Measurements from ENCODE around the gene OR13C2.

DNA sequence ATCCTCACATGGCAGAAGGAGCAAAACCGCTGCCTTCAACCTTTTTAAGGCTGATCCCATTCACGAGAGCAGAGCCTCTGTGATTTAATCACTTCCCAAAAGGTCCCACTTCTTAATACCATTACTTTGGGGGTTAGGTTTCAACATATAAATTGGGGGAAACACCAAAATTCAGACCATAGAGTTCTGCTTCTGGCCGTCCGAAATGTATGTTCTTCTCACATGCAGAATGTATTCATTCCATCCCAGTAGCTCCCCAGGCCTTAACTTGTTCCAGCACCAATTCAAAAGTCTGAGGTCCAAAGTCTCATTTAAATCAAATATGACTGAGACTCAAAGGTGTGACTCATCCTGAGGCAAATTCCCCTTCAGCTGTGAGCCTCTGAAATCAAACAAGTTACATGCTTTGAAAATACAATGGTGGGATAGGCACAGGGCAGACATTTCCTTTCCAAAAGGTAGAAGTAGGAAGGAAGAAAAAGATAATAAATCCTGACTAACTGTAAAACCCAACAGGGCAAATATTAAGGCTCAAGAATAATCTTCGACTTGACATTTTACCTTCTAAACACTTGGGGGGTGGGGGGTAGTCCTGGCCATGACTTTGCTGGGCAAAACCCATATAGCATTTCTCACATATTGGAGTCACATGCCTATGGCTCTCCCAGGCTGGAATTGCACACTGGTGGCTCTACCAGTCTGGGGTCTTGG, 30.4 kb downstream of the BAAT start:
- RRBS = no CpG with 5 or more reads among the region's 5 CpGs
CAGE:
- cytosol, long polyA plus RNA = no peak
- long polyA plus RNA = no peak
- nucleus, long polyA plus RNA = no peak

- RRBS = no CpG with 5 or more reads among the region's 9 CpGs
CAGE:
- cytosol, long polyA plus RNA = no peak
- long polyA plus RNA = no peak
- nucleus, long polyA plus RNA = no peak
Observed at GRCh38 chr9:101440585-101441707, 5.4 kb upstream of the ALDOB start.

DNA sequence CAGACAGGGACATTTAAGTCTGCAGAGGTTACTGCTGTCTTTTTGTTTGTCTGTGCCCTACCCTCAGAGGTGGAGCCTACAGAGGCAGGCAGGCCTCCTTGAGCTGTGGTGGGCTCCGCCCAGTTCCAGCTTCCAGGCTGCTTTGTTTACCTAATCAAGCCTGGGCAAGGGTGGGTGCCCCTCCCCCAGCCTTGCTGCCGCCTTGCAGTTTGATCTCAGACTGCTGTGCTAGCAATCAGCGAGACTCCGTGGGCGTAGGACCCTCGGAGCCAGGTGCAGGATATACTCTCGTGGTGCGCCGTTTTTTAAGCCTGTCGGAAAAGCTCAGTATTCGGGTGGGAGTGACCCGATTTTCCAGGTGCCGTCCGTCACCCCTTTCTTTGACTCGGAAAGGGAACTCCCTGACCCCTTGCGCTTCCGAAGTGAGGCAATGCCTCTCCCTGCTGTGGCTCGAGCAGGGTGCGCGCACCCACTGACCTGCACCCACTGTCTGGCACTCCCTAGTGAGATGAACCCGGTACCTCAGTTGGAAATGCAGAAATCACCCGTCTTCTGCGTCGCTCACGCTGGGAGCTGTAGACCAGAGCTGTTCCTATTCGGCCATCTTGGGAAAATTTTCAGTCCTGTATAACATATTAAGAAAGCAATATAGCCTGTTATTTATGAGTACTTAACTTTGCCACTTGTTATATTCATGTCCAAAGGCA, 485.0 kb upstream of the GRIN3A start:
- RRBS = no CpG with 5 or more reads among the region's 26 CpGs
CAGE:
- cytosol, long polyA plus RNA = no peak
- long polyA plus RNA = no peak
- nucleus, long polyA plus RNA = no peak

GRCh38 chr9:104605370-104605787, at the start of gene OR13C2:
TSS of gene OR13C2 (minus strand) at chr9:104605627.
- RRBS = no CpG with 5 or more reads among the region's 1 CpG
CAGE:
- cytosol, long polyA plus RNA = no peak
- long polyA plus RNA = no peak
- nucleus, long polyA plus RNA = no peak

DNA sequence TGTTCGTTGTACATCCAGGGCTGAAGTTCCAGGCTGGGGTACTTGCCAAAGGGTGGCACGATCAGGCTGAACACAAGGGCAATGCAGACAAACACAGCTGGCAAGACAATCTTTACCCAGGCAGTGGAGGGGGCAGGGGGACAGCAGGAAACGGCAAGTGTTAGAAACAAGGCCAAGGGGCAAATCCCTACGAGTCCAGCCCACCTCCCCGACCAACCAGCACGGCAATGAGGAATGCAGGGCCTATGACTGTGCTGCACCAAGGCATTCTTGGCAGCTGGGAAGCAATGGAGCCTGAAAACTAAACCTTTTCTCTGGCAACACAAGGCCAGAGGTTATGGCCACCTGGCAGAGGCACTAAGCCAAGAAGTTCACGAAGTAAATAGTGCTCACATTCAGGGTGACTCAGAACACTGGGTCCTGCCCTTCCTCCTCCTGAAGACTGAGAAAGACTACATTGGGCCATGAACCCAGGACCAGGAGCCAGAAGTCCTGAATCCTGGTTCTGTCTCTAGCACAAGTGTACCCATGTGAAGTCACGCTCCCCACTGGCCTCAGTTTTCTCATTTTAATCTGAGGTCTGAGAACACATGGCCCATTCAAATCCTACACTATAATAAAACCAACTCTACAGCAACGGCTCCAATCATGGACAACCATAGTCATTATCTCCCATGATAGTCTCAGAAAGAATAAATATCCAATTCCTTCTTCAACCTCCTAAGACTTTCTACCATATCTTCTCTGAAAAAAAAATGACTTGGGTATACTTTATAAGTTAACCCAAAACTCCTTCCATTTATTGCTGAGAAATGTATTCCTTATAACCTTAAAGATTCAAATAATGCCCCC, 47.1 kb downstream of the NIPSNAP3B start:
- RRBS = no CpG with 5 or more reads among the region's 9 CpGs
CAGE:
- cytosol, long polyA plus RNA = no peak
- long polyA plus RNA = no peak
- nucleus, long polyA plus RNA = no peak

DNA sequence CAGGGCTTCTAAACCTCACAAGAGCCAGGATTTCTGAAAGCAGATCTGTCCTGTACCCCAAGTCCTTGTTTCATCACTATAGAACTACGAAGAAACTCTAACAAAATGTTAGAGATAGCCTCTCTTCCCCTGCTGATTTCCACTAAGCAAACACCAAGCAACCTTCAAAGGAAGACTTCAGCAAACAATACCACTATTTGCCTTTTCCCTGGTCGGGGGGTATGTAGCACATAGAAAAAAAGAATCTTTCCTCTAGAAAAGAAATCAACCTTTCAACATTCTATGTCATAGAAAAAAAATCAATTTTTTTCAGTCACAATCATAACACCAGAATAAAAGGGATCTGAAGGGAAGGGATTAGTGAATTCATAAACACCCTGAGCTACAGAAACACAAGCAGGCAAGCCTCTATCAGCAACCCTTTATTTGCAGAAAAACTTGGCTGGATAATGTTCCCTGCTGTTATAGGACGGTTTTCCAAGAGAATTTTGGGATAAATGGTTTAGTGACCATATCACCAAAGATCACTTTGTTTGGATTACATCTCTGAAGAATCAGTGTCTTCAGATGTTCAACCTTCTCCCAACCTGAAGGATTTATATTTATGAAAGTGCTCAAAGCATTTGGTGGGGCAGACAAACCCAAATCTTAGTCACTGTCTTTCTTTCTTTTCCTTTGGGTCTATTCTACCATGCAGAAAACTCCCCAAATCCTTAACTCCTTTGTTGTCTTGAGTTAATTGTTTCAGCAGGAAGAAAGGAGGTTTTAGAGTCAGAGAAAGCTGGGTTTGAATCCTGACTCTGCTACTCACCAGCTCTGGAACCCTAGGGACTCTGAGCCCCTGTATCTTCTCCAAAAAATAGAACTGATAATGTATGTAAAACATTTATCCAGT, 15.2 kb downstream of the ABCA1 start:
- RRBS = no CpG with 5 or more reads among the region's 3 CpGs
CAGE:
- cytosol, long polyA plus RNA = no peak
- long polyA plus RNA = no peak
- nucleus, long polyA plus RNA = no peak

DNA sequence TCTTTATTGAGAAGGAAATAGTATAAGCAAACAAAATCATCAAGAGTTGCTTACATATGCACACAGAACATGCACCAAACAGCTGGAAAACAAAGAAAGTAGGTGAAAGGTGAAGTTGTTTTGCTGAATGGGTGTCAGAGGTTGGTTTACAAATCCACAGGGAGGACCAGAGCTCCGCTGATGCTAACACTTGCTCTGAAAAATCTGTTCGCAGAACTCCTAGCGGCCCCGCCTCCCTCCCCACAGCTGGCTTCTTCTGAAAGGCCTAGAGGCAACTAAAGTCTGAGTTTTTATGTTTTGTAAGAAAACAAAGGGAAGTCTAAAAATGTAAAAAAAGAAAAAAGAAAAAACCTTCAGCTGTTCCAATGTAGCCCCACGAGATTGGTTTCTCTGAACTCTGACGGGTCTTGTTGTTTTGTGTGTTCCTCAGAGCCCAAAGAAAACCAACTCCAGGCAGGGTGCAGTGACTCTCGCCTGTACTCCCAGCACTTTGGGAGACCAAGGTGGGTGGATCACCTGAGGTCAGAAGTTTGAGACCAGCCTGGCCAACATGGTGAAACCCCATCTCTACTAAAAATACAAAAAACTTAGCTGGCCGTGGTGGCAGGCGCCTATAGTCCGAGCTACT, 105.8 kb upstream of the SLC44A1 start:
- RRBS = no CpG with 5 or more reads among the region's 10 CpGs
CAGE:
- cytosol, long polyA plus RNA = no peak
- long polyA plus RNA = no peak
- nucleus, long polyA plus RNA = no peak

DNA sequence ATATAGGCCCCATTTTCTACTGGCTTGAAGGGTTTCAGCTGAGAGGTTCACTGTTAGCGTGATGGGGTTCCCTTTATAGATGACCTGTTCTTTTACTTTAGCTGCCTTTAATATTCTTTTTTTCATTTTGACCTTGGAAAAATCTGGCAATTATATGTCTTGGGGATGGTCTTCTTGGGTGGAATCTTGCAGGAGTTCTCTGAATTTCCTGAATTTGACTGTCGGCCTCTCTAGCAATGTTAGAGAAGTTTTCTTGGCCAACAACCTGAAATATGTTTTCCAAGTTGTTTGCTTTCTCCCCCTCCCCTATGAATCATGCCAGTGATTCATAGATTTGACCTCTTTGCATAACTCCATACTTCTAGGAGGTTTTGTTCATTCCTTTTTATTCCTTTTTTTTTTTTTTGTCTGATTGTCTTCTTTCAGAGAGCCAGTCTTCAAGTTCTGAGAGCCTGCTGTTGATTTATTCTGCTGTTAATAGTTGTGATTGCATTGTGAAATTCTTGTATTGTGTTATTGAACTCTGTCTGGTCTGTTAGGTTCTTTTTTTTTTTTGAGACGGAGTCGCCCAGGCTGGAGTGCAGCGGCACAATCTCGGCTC, 56.7 kb upstream of the SLC44A1 start:
- RRBS = no CpG with 5 or more reads among the region's 6 CpGs
CAGE:
- cytosol, long polyA plus RNA = no peak
- long polyA plus RNA = no peak
- nucleus, long polyA plus RNA = no peak

- RRBS = no CpG with 5 or more reads among the region's 3 CpGs
CAGE:
- cytosol, long polyA plus RNA = no peak
- long polyA plus RNA = no peak
- nucleus, long polyA plus RNA = no peak
Observed at GRCh38 chr9:106862594-106862806, 466 bp upstream of the ZNF462 start.

DNA sequence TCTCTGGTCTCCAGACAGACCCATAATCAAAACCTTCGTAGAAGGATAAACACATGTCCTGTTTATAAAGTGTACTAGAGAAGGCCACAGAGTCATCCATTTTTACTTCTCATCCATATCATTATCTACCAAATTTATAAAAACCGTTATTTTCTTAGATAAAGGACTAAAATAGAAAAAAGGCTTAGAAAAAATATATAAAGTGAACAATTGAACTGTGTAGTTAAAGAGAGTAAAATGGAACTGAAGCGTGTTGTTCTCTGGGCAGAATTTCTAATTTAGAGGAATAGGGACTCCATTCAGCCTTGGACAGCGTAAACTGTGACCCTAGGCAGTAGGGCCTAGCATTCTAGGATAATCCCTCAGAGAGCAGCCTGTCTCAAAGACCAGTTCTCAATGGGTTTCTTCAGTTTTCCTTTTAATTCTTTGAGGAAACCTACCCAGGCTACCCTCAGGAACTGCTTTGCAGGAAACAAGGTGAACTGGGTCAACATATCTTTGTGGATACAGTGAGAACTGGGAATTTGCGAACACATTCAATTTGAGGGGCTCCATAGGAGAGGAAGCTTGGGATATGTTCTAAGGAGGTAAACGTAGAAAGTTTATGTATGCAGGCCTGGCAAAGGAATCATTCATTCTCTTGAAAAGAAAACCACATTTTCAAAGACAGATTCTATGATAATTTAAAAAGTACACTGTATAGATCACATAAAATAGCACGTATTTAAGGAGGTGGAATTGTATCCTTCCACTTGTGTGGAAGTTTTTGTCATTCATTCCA, 11.2 kb downstream of the ZNF462 start:
- RRBS = no CpG with 5 or more reads among the region's 7 CpGs
CAGE:
- cytosol, long polyA plus RNA = no peak
- long polyA plus RNA = no peak
- nucleus, long polyA plus RNA = no peak

DNA sequence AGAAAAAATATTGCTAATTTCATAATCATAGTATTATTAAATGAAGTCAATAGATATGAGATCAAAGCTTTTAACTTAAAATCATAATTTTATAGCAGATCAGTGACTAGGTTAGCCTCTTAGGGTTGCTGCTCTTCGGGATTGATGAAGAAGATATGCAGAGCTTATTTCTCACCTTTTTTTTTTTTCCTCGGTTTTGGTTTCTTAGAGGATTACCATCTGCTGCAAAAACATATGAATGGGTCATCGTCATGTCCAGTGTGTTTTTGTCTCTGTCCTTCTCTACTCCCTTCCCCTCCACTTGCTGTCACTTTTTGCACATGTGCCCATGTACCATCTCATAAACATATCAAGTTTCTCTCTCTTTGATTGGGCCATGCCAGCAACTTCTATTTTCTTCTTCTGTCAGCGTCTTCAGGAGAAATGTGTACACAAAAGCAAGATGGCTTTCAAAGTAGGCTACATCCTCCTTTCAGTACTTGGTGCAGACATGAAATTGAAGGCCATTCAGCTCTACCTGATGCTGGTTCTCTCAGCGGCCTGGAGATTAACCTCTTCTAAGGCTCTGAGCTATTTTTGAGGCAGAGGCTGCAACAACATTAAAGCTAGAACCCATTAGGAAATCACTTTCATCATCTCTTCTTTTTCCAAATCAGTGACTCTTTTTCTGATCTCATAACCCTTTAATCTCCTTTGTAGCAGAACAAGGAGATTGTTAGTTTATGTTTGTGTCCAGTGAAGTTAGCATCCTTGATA, 57.2 kb downstream of the ZNF462 start:
- RRBS = no CpG with 5 or more reads among the region's 5 CpGs
CAGE:
- cytosol, long polyA plus RNA = no peak
- long polyA plus RNA = no peak
- nucleus, long polyA plus RNA = no peak

DNA sequence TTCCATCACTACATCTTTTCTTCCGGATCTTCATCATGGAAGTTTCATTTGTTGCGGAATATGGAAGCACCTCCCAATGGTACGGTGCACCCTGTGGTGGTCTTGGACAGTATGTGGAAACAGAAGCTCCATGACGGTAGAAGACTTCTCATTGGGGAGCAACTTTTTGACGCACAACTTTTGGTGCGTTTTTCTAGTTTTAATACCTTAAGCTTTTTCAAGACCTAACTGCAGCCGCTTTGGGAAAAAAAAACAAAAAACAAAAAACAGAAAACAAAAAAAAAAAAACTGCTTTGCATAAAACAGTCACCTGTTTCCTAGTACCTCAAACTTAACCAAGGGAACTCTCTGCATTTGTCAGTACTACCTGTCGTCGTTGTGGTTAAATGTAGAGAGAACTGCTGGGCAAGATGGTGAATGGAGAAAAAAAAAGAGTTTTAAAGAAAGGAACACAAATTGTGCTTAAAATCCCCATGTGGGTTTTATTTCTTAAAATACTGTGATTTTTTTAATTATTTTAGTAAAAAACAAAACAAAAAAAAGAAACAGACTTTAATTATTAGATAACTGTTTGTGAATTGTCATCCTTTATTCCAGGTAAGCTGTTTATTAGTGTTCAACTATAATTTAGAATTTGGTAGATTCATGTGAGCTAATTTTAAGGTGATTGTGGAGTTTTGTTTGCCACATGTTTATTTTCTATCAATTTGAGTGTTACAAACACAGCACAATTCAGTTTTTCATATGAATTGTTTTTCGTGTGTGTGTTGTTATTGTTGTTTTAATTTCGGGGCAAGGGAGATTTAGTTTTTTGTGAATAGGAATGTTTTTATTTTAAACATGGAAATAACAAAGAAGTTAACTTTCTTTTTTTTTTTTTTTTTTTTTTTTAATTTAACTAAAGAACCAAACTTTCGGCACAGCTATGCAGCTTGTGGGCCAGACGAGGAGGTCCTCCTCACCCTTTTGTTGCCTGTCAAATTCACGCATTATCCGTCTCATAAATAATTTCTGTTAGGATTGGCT, 148.6 kb downstream of the ZNF462 start:
- RRBS = no CpG with 5 or more reads among the region's 15 CpGs
CAGE:
- cytosol, long polyA plus RNA = start-site peak on the plus strand centred at position 755 of the sequence, 702 bp wide, 18 and 24 reads in 2 replicates
- long polyA plus RNA = no peak
- nucleus, long polyA plus RNA = start-site peak on the plus strand centred at position 681 of the sequence, 551 bp wide, 52 and 98 reads in 2 replicates

- RRBS = no CpG with 5 or more reads among the region's 2 CpGs
CAGE:
- cytosol, long polyA plus RNA = no peak
- long polyA plus RNA = no peak
- nucleus, long polyA plus RNA = no peak
Observed at GRCh38 chr9:107136355-107136753, 146.7 kb upstream of the RAD23B start.

GRCh38 chr9:107295027-107295993, 12.2 kb downstream of the RAD23B start:
- RRBS = no CpG with 5 or more reads among the region's 5 CpGs
CAGE:
- cytosol, long polyA plus RNA = no peak
- long polyA plus RNA = no peak
- nucleus, long polyA plus RNA = no peak

- RRBS = no CpG with 5 or more reads among the region's 5 CpGs
CAGE:
- cytosol, long polyA plus RNA = no peak
- long polyA plus RNA = no peak
- nucleus, long polyA plus RNA = no peak
Observed at GRCh38 chr9:107316999-107317663, 34.1 kb downstream of the RAD23B start.

DNA sequence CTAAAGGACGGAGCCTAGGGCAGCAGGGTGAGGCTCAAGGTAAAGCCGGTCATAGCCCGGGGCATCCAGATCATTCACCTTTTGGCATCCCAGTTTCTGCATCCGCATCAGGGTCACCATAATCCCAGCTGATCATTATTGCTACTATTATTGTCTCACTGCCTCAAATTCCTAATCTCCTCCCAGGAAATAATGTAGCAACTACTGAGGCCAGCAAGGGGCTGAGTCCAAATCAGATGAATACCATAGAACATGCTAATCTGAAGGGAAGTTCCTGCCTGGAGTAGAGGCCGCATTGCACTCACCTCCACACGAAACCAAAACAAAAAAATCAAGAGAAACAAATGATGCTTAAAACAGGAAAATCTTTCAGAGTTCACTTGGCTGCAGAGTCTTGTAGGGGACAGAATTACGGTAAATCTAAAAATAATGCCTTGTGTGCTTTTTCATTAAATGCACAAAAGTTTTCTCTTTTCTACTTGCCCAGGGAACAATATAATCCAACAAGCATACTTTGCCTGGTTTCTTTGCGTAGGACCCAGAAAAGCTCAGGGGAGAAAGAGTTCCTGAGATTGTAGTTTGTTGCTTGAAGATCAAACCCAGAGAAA, 87.6 kb upstream of the KLF4 start:
- RRBS = no CpG with 5 or more reads among the region's 8 CpGs
CAGE:
- cytosol, long polyA plus RNA = no peak
- long polyA plus RNA = no peak
- nucleus, long polyA plus RNA = no peak

GRCh38 chr9:107615604-107615897, 126.0 kb upstream of the KLF4 start:
CAGE:
- cytosol, long polyA plus RNA = no peak
- long polyA plus RNA = no peak
- nucleus, long polyA plus RNA = no peak

- RRBS = no CpG with 5 or more reads among the region's 10 CpGs
CAGE:
- cytosol, long polyA plus RNA = no peak
- long polyA plus RNA = no peak
- nucleus, long polyA plus RNA = no peak
Observed at GRCh38 chr9:107620751-107621323, 131.3 kb upstream of the KLF4 start.

- RRBS = no CpG with 5 or more reads among the region's 5 CpGs
CAGE:
- cytosol, long polyA plus RNA = no peak
- long polyA plus RNA = no peak
- nucleus, long polyA plus RNA = no peak
Observed at GRCh38 chr9:107820321-107820785, 330.8 kb upstream of the KLF4 start.

- RRBS = no CpG with 5 or more reads among the region's 8 CpGs
CAGE:
- cytosol, long polyA plus RNA = no peak
- long polyA plus RNA = no peak
- nucleus, long polyA plus RNA = no peak
Observed at GRCh38 chr9:108052270-108053031, 562.9 kb upstream of the KLF4 start.